H1 (cell line): ENCODE results near the gene NAT8L.

DNA sequence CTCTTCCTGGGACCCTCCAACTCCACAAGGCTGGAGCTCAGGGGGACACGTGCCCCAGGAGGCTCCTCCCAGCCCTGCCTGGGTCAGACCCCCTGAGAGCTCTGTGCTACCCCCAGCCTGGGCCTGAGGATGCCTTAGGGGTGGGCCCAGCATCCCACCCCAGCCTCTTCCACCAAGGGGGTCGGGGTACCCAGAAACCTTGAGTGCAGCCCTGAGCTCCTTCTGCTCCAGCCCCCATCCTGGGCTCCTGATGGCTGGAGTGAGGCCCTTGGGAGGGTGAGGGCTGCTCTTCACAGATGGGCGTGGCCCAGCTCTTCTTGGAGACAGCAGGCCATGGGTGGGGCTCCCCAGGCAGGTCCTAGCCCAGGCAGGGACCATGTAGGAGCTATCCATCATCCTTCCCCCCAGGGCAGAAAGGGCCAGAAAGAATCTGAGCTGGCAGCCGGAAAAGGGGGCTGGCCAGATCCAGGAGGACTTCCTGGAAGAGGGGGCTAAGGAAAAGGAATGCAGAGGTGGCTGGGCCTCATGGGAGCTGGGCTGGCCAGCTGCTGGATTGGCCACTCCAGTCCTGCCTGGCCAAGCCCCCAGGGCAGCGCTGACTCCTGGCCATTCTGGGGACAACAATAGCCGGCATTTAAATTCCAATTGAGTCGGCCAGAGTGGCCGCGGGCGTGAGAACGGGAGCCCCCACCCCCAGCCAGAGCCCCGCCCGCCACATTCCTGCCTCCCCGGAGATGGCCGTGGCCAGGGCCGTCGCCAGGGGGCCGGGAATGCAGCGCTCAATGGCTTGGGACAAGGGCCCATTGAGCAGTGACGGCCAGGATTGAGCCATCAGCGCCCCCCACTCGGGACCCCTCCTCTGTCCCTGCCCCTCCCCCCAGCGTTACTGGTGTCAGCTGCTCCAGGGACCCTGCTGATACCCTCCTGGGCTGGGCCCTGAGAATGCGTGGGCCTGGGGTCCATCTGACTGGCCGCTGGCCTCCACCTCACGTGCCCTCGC, 15.2 kb upstream of the FGFR3 start:
- RRBS = 4% methylated on average over 9 of the region's 27 CpGs
CAGE:
- cytosol, long polyA plus RNA = no peak
- long polyA plus RNA = no peak
- nucleus, long polyA plus RNA = start-site peak on the minus strand centred at position 460 of the sequence, 56 bp wide, 20 reads

GRCh38 chr4:1873755-1874235, 2.6 kb downstream of the NSD2 start:
- RRBS = no CpG with 5 or more reads among the region's 3 CpGs
CAGE:
- cytosol, long polyA plus RNA = no peak
- long polyA plus RNA = no peak
- nucleus, long polyA plus RNA = no peak

GRCh38 chr4:1917894-1918695, 46.9 kb downstream of the NSD2 start:
- RRBS = no CpG with 5 or more reads among the region's 5 CpGs
CAGE:
- cytosol, long polyA plus RNA = no peak
- long polyA plus RNA = no peak
- nucleus, long polyA plus RNA = no peak

- RRBS = no CpG with 5 or more reads among the region's 5 CpGs
CAGE:
- cytosol, long polyA plus RNA = no peak
- long polyA plus RNA = no peak
- nucleus, long polyA plus RNA = no peak
These were observed 59.3 kb downstream of the NSD2 start for GRCh38 chr4:1930573-1930899.

- RRBS = no CpG with 5 or more reads among the region's 11 CpGs
CAGE:
- cytosol, long polyA plus RNA = no peak
- long polyA plus RNA = no peak
- nucleus, long polyA plus RNA = no peak
These were observed 33.6 kb downstream of the NELFA start for GRCh38 chr4:1975153-1975618.

- RRBS = 3% methylated on average over 26 of the region's 57 CpGs
CAGE:
- cytosol, long polyA plus RNA = no peak
- long polyA plus RNA = no peak
- nucleus, long polyA plus RNA = no peak
These were observed 707 bp upstream of the C4orf48 start for GRCh38 chr4:2040967-2041608.

DNA sequence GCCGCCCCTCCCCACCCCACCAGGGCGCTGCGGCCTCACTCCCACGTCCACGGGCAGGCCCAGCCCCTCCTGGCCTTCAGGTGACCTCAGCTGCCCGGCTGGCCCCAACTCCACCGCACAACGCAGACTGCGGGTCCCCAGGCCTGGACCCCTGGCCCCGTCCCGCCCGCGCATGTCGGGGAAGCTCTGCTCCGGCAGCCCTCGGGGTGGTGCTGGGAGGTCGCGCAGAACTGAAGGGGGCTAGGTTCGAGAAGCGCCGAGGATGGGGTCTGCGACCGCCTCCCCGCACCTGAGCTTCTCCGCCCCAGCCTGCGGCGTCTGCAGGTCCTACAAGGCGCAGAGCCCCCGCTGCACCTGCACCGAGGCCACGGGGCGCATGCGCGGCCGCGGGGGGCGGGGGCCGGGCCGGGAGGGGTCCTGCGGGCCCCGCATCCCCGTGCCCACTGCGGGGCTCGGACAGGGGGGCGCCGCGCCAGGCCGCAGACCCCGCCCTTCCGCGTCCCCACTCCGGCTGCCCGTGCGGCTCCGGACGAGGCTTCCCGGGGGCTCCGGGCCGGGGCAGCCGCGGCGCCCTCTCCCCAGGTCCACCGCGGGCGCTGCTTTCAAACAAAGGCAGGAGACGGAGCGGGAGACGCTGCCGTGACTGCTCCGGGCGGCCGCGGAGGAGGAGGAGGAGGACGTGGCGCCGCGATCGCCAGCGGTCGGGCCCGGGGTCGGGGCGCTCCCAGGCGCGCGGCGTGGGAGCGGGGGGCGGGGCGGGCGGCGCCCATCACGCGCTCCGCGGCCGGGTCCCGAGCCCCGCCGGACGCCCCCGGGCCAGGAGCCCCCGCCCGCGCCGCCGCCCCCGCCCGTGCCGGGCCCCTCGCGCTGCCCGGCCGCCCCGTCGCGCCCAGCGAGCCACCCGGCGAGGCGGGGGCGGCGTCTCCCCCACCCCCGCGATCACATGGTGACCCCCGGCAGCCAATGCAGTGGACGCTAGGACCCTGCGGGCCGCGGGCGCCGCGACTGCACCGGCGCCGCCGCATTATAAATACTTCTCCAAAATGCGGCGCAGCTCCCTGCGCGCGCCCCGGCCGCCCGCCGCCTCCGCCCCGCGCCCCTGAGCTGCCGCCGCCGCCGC, at the start of gene NAT8L:
TSS of gene NAT8L (plus strand) at position 1,057 of the 1,120 bp plus-strand sequence.
- RRBS = 1% methylated on average over 88 of the region's 153 CpGs
CAGE:
- cytosol, long polyA plus RNA = no peak
- long polyA plus RNA = no peak
- nucleus, long polyA plus RNA = no peak

DNA sequence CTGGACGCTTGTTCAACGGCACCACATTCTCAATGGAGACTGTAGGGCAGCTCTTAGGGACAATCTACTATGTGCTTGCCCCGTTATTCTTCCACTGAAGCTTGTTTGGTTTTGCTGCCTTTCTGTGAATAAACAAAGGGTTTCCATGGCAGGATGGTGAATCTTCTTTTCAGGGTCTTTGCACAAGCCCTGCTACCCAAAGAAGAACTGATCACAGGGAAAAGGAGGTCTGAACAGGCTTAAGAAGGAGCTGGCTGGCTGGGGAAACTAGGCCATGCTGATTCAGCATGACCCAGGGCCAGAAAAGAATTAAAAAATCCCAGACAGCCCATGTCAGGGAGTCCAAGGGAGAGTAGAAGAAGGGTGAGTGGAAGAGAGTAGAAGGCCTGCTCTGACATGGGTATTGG, 35.7 kb downstream of the NAT8L start:
- RRBS = no CpG with 5 or more reads among the region's 3 CpGs
CAGE:
- cytosol, long polyA plus RNA = no peak
- long polyA plus RNA = no peak
- nucleus, long polyA plus RNA = no peak

DNA sequence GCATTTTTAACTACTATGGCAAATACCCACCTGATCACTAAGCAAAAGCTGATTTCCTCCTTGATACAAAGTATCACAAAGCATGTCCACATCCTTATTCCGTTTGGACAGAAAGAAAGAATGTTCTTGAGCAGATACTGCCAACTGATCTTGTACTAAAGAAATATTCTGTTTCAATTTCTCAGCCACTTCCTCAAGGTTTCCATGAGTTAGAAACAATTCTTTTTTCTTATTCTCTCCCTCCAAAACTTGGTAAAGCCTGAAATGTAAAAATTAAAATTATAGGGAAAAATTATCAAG, 5.8 kb downstream of the HAUS3 start:
- RRBS = no CpG with 5 or more reads among the region's 1 CpG
CAGE:
- cytosol, long polyA plus RNA = no peak
- long polyA plus RNA = no peak
- nucleus, long polyA plus RNA = start-site peak on the minus strand centred at position 213 of the sequence, 60 bp wide, 65 reads

- RRBS = no CpG with 5 or more reads among the region's 26 CpGs
CAGE:
- cytosol, long polyA plus RNA = no peak
- long polyA plus RNA = no peak
- nucleus, long polyA plus RNA = no peak
These were observed 9.1 kb upstream of the HAUS3 start for GRCh38 chr4:2250861-2251503.

DNA sequence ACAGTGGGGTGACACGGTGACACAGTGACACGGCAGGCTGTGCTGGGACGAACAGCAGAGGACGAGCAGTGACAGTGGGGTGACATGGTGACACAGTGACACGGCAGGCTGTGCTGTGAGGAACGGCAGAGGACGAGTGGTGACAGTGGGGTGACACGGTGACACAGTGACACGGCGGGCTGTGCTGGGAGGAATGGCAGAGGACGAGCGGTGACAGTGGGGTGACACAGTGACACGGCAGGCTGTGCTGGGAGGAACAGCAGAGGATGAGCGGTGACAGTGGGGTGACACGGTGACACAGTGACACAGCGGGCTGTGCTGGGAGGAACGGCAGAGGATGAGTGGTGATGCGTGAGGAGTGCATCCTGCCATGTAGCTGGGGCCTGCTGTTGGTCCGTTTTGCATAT, 36.0 kb upstream of the MXD4 start:
- RRBS = no CpG with 5 or more reads among the region's 19 CpGs
CAGE:
- cytosol, long polyA plus RNA = no peak
- long polyA plus RNA = no peak
- nucleus, long polyA plus RNA = no peak

GRCh38 chr4:2361230-2362214, 56.9 kb downstream of the ZFYVE28 start:
- RRBS = no CpG with 5 or more reads among the region's 25 CpGs
CAGE:
- cytosol, long polyA plus RNA = no peak
- long polyA plus RNA = no peak
- nucleus, long polyA plus RNA = no peak

GRCh38 chr4:2393432-2394051, 24.9 kb downstream of the ZFYVE28 start:
- RRBS = 5% methylated on average over 7 of the region's 19 CpGs
CAGE:
- cytosol, long polyA plus RNA = no peak
- long polyA plus RNA = no peak
- nucleus, long polyA plus RNA = no peak

DNA sequence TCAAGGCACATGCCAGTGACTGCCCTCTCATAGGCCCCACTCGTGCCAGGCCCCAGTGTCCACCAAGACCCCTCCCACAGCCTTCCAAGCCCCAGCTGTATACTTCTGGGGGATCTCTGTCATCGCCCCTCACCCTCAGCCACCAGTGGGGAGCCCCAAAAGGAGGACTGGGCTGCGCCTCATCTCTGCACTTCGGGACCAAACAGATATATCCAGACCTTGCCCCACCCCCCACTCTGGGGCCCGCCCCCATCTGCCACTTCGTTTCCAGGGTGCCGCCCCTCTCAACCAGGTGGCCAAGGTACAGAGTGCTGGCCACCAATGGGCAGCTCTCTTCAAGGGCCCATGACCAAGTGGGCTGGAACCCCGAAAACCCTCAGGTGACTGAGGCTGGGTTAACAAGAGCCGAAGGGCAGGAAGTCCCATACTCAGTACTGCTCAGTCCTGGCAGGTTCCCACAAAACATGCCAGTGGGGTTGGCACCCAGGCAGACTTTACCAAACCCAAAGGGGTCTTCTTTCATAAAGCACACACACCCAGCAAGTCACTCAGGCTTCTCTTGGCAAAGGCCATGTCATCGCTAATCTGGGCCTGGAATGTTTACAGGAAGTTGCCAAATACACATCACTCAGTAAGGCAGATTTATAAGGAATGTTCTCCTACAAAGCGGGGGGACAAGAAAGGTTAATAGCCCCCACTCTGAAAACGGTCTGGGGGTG, 4.5 kb downstream of the ZFYVE28 start:
- RRBS = no CpG with 5 or more reads among the region's 12 CpGs
CAGE:
- cytosol, long polyA plus RNA = no peak
- long polyA plus RNA = no peak
- nucleus, long polyA plus RNA = no peak

GRCh38 chr4:2489790-2490827, 21.2 kb downstream of the RNF4 start:
- RRBS = no CpG with 5 or more reads among the region's 11 CpGs
CAGE:
- cytosol, long polyA plus RNA = no peak
- long polyA plus RNA = no peak
- nucleus, long polyA plus RNA = no peak

GRCh38 chr4:2786877-2787812, 5.7 kb upstream of the SH3BP2 start:
- RRBS = no CpG with 5 or more reads among the region's 21 CpGs
CAGE:
- cytosol, long polyA plus RNA = no peak
- long polyA plus RNA = no peak
- nucleus, long polyA plus RNA = no peak

- RRBS = 99% methylated on average over 3 of the region's 12 CpGs
CAGE:
- cytosol, long polyA plus RNA = no peak
- long polyA plus RNA = no peak
- nucleus, long polyA plus RNA = no peak
These were observed 816 bp upstream of the SH3BP2 start for GRCh38 chr4:2791880-2792657.

- RRBS = 77% methylated on average over 3 of the region's 18 CpGs
CAGE:
- cytosol, long polyA plus RNA = no peak
- long polyA plus RNA = no peak
- nucleus, long polyA plus RNA = no peak
These were observed 7.3 kb downstream of the SH3BP2 start for GRCh38 chr4:2800103-2800764.

- RRBS = no CpG with 5 or more reads among the region's 16 CpGs
CAGE:
- cytosol, long polyA plus RNA = no peak
- long polyA plus RNA = no peak
- nucleus, long polyA plus RNA = no peak
These were observed 6.3 kb upstream of the ADD1 start for GRCh38 chr4:2837286-2837774.

DNA sequence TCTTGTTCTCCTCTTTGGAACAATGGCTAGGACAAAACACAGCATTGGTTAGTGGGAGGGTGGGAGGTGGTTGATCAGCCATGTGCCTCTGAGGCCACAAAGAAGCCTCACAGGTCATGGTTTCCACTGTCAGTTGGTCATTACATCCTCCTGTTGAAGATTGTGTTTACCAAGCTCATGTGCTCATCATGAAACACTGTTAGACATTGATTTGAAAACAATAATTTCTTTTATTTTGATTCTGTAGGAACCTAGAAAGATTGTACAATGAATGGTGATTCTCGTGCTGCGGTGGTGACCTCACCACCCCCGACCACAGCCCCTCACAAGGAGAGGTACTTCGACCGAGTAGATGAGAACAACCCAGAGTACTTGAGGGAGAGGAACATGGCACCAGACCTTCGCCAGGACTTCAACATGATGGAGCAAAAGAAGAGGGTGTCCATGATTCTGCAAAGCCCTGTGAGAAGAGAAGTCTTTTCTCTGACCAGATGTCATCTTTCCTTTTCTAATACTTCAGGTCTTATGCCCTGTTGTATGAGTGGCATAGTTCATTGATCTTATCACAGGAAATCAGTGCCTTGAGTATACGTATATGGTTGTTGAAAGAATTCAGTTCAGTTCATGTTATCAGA, 32.1 kb downstream of the ADD1 start:
- RRBS = no CpG with 5 or more reads among the region's 7 CpGs
CAGE:
- cytosol, long polyA plus RNA = no peak
- long polyA plus RNA = no peak
- nucleus, long polyA plus RNA = no peak